Iris pigment epithelial cell (primary cell): ENCODE measurements around the gene PLPP6.

DNA sequence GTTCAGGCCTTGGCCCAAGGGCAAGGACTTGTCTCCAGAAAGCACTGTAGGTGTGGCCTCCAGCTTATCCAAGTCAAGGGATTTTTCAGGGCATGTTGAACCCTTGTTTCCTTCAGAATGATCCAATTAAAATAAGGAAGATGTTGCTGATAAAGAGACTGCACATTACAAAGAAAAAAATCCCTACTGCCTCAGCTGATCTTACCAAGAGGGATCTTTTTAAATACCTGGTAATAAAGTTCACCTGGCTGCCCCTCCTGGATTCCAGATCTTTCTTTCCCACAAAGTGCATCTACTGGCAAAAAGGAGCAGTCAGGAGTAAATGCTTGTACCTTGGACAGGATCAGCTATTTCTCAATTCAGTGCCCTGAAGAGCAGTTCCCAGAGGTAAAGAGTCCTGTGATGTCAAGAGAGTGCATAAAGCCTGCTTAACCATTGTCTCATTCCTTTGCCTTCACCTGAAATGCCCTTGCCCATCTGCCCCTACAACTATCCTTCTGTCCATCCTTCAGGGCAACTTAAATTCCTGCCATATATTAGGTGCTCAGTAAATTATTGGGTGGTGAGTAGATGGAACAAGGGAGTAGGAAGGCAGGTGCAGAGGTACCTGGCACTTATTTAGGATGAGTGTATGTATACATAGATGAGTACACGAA lies 79.9 kb upstream of the PLPP6 start:
- RRBS, result no CpG with 5 or more reads among the region's 1 CpG

- RRBS, result no CpG with 5 or more reads among the region's 3 CpGs
These were observed 65.5 kb upstream of the PLPP6 start for GRCh38 chr9:4596535-4597007.

DNA sequence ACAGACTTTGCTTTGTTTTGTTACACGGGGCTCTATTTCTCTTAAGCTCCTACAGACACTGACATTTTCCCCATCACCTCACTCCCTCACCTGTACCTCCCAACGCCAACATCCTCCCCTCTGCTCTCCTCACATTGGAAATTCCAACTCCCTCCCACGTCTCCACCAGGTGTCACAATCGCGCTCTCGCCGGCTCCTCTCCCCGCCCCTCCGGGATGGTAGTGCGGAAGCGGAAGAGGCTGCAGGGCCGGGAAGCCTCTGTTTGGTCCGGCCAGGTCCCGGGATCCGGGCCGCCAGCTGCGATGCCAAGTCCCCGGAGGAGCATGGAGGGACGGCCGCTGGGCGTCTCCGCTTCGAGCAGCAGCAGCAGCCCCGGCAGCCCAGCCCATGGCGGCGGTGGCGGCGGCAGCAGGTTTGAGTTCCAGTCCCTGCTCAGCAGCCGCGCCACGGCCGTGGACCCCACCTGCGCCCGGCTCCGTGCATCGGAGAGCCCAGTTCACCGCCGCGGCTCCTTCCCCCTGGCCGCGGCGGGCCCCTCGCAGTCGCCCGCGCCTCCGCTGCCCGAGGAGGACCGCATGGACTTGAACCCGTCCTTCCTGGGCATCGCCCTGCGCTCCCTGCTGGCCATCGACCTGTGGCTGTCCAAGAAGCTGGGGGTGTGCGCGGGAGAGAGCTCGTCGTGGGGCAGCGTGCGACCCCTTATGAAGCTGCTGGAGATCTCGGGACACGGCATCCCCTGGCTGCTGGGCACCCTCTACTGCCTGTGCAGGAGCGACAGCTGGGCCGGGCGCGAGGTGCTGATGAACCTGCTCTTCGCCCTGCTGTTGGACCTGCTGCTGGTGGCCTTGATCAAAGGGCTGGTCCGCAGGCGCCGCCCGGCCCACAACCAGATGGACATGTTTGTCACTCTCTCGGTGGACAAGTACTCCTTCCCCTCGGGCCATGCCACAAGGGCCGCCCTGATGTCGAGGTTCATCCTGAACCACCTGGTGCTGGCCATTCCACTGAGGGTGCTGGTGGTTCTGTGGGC lies at the start of gene PLPP6:
Gene PLPP6 (plus strand): TSS at position 221 of the 1,030 bp plus-strand sequence.
- RRBS, result 9% methylated on average over 21 of the region's 74 CpGs

GRCh38 chr9:4712715-4713226 lies 28.2 kb downstream of the AK3 start:
- RRBS, result no CpG with 5 or more reads among the region's 4 CpGs

- RRBS, result no CpG with 5 or more reads among the region's 5 CpGs
These were observed 9.4 kb downstream of the AK3 start for GRCh38 chr9:4731415-4732275.

DNA sequence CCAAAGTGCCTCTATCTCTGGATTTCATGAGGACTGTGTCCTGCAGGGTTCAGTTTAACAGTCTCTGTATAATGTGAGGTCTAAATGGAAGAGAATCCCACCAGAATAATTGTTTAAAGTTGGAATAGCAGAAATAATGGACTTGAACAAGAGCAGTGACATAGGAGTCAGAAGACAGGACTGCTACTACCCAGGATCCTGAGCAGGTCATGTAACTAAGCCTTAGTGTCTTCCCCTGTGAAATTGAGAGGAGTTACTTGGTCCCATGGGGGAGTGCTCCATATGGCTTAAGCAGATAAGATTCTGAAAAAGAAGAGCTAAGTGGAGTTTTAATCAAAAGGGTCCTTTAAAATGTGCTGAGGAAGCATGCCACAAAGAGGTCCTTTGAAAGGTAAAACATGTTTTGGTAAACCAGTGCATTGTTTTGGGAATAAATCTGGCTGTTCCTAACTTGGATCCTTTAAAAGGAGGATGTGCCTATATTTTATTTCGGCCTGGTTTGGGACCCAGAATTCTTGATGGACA lies 5.5 kb downstream of the RCL1 start:
- RRBS, result no CpG with 5 or more reads among the region's 1 CpG

GRCh38 chr9:4834666-4835618 lies 42.2 kb downstream of the RCL1 start:
- RRBS, result no CpG with 5 or more reads among the region's 3 CpGs

- RRBS, result 100% methylated on average over 1 of the region's 4 CpGs
These were observed 51.8 kb downstream of the RCL1 start for GRCh38 chr9:4844435-4844955.

DNA sequence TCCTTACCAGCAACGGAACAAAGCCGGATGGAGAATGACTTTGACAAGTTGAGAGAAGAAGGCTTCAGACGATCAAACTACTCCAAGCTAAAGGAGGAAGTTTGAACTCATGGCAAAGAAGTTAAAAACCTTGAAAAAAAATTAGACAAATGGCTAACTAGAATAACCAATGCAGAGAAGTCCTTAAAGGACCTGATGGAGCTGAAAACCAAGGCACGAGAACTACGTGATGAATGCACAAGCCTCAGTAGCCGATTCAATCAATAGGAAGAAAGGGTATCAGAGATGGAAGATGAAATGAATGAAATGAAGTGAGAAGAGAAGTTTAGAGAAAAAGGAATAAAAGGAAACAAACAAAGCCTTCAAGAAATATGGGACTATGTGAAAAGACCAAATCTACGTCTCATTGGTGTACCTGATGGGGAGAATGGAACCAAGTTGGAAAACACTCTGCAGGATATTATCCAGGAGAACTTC lies 47.8 kb downstream of the JAK2 start:
- RRBS, result no CpG with 5 or more reads among the region's 7 CpGs

DNA sequence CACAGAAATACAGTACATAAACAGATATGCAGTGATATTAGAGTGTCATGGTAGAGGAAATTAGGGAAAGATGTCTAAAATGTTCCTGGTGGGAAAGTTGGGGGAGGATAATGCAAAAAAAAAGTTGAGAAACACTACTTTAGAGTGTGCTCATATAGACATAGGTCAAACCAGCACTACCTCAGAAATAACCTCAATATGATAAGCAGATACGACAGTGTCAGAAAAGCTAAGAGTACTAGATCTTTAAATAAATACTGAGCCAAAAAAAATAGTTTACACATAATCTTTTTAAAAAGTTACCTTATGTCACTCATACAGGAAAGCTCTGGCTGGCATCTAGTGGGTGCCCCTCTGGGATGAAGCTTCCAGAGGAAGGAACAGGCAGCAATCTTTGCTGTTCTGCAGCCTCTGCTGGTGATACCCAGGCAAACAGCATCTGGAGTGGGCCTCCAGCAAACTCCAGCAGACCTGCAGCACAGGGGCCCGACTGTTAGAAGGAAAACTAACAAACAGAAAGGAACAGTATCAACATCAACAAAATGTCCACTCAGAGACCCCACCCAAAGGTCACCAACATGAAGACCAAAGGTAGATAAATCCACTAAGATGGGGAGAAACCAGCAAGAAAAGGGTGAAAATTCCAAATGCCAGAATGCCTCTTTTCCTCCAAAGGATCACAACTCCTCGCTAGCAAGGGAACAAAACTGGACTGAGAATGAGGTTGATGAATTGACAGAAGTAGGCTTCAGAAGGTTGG lies 52.1 kb downstream of the INSL6 start:
- RRBS, result no CpG with 5 or more reads among the region's 3 CpGs

- RRBS, result no CpG with 5 or more reads among the region's 6 CpGs
These were observed 50.3 kb downstream of the INSL6 start for GRCh38 chr9:5134740-5136015.

GRCh38 chr9:5327208-5327583 lies 12.5 kb downstream of the RLN1 start:
- RRBS, result no CpG with 5 or more reads among the region's 10 CpGs

GRCh38 chr9:5339076-5339676 lies 500 bp downstream of the RLN1 start:
- RRBS, result no CpG with 5 or more reads among the region's 38 CpGs

GRCh38 chr9:5780609-5781346 lies 52.1 kb downstream of the ERMP1 start:
- RRBS, result no CpG with 5 or more reads among the region's 7 CpGs

DNA sequence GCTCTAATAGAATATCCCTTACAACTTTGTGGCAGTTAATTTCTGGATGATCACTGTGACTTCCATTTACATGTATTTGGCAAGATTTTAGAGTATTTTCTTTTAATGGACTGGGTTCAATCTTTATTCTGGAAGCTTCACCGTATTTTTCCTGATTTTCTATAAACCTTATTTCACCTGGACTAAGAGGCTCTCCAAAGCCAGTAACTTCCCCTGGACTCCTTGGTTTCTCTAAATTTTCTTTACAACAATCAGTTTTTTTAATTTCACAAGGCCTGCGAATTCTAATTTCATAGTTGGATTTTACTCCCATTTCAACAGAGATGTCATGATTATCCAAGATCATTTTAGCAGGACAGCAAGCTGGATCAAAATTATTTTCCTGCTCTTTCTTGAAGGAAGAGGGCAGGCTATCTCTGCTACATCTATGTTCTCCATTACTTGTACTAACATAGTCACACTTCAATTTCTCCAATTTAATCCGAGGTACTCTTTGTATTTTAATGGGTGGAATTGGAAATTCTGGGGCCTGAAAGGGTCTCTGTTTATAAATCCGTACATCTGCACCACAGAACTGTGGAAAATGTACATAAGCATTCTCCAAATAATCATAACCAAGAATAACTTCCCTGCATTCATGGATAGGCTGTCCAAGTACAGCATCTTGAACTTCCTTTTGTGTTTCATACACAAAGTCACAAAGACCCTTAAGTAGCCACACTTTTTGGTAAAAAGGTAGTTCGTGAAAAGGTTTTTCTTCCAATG lies 39.9 kb downstream of the KIAA2026 start:
- RRBS, result no CpG with 5 or more reads among the region's 5 CpGs

GRCh38 chr9:6012802-6013567 lies 2.4 kb downstream of the RANBP6 start:
- RRBS, result no CpG with 5 or more reads among the region's 4 CpGs

DNA sequence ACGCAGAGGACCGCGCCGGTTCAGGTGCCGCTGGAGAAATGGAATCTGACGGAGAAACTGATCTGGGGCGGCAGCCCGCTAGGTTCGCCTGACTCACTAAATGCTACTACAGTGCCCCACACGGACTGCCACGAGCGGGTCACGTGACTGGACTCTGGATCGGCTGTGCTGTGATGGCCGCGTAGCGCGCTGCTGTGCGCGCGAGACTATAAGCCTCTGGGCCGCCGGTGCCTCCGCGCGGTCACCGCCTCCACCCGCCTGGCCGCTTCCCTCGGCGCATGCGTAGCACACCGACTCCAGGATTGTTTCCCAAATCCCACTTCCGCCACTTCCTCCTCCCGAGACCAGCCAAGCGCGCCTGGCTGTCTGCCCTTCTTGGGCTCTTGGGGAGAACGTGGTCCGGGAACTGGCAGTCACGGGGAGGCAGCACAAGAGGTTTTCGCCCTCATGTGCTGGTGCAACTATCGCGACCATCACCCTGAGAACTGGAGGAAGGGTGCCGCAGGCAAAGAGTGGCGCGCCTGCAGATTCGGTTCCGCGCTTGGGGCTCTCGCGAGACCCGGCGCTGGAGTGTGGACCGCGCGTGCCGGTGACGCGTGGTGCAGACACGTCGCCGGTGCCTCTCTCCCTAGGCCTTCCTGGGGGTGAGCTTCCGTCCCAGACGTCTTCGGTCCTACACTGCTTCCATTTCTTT lies 35.8 kb upstream of the GLDC start:
- RRBS, result 0% methylated on average over 4 of the region's 65 CpGs

GRCh38 chr9:7478124-7478477 lies 321.5 kb downstream of the DMAC1 start:
- RRBS, result no CpG with 5 or more reads among the region's 15 CpGs

GRCh38 chr9:7798647-7799090 lies 909 bp downstream of the DMAC1 start:
- RRBS, result no CpG with 5 or more reads among the region's 7 CpGs

DNA sequence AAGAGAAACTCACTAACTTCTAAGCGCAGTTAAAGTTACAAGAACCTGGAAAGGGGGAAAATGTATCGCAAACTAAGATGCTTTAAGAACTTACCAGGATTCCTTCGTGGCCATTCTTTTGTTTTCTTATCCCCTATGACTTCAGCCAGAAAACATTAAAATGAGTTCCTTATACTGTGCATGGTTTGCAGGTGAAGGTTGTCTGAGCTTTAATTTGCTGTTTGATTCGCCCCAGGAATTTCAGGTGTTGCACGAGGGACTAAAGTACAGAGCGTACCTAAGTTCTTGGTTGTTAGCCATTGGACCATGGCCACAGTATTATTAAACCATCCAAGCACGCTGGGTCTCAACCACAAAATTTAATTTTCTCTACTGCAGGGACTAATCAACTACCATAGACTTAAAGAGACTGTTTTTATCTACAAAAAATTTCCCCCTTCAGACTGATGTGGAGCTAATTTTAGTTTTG lies 208.4 kb upstream of the MPDZ start:
- RRBS, result no CpG with 5 or more reads among the region's 7 CpGs